Measurements from ENCODE around the gene PGM2.

GRCh38 chr4:36256220-36256837 lies 12.0 kb upstream of the ARAP2 start:
- PRO-cap = no peak

- PRO-cap = no peak
Measured at GRCh38 chr4:36332211-36332857, 50.9 kb downstream of the DTHD1 start.

- PRO-cap = no peak
Measured at GRCh38 chr4:37683052-37683432, 3.1 kb downstream of the RELL1 start.

GRCh38 chr4:37826053-37826853 lies at the start of gene PGM2:
PGM2 (plus strand) TSS chr4:37826686.
- PRO-cap = bidirectional peak, plus-strand start at chr4:37826718, minus-strand start at chr4:37826552

DNA sequence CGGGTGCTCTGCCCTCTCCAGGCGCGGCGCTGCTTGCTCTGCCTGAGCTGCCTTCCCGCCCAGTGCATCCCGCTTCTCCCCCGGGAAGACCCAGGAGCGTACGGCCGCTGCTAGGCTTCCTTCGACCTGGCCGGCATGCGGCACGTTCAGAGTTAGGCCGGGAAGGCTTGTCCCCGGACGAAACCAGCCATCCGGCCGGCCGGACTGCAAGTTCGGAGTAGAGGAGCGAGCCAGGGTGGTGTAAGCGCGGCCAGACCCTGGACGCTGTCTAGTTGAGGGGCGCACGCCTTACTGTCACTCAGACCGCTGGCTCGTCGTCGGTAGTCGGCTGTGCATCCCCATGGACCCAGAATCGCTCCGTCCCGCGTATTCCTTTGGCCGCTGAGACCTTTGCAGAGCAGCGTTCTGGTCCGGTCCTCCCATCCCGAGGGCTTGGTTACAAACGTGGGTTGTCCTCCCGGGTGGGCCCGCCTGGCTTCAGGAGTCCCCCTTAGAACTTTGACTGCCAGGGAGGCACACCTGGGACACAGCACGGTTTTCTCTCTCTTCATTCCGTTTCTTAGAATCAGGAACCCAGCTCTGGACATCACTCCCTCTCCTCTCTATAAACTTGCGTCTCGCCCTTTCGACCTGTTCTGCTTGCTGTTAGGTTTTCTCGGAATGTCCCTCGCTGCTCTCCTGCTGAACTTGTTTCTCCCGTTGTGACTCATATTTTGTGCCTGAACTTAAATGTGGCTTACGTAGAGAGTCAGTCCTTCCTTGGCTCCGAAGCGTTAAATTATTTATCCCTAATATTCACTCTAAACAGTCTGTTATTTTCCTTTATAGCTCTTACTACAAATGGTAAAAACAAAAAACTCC lies 598 bp downstream of the PGM2 start:
- PRO-cap = unidirectional peak, minus-strand start at position 662 of the sequence

- PRO-cap = bidirectional peak, plus-strand start at chr4:37889967, minus-strand start at chr4:37889895; bidirectional peak, plus-strand start at chr4:37890104, minus-strand start at chr4:37890082
Measured at GRCh38 chr4:37889595-37890398, 1.1 kb upstream of the TBC1D1 start.

- PRO-cap = no peak
Measured at GRCh38 chr4:37891250-37891527, 305 bp downstream of the TBC1D1 start.

DNA sequence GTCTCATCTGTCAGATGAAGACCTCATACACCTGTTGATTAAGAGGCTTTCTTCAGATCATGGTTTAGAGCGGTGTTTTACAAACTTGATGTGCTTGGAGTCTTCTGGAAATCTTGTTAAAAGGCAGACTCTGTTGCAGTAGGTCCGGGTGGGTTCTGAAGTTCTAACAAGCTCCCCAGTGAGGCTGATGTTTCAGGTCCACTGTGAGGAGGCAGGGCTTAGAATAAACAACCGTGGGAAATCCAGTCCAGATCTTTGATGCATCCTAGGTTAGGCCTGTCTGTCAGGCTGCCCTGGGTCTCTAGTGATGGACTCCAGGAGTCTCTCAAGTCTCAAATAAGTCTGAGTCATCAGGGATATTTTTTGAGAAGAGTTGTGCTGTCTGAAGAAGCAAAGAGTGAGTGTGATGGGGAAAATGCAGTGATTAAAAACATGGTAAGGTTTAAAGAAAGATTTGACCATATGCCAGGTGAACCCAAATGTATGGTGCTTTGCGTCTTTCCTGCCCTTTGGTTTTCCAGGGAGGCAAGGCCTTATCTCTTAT lies 100.6 kb downstream of the PTTG2 start:
- PRO-cap = no peak

- PRO-cap = no peak
Measured at GRCh38 chr4:38068922-38069640, 108.9 kb downstream of the PTTG2 start.

- PRO-cap = unidirectional peak, minus-strand start at chr4:38082778
Measured at GRCh38 chr4:38082628-38083157, 122.5 kb downstream of the PTTG2 start.

DNA sequence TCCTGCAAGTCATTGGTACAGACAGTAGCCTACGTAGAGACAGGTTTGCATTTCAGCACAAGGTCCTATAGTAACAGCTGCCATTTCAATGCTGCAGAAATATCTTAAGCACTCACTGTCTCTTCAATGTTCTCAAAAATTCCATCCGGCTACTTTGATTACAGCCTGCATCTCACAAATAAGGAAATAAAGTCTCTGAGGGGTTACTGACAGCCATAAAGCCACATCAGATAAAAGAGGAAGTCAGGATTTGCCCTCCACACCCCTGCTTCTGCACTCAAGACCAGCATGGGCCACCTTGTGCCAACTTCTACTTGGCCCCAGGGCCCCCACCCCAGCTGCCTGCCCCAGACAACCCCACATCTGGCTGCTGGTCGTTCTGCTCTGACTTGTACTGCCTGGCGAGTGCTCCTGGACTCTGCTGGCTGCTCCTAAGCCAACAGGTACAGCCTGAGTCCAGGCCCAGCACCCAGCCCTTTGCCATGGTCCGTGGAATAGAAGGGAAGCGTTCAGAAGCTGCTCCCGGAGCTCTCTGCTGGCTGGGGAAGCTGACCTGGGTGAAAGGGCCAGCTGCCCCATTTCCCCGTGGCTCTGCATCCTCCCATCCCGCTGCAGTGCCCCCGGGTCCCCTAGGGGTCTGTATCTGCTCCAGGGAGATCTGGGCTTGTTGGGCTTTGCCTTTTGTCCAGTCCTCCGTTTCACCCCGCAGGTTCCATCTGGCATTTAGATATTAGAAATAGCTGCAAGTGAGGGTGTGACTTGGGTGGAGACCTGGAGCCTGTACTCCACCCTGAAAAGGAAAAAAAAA lies 194.5 kb downstream of the PTTG2 start:
- PRO-cap = bidirectional peak, plus-strand start outside the sequence, minus-strand start at position 718 of the sequence

- PRO-cap = no peak
Measured at GRCh38 chr4:38162295-38162776, 202.1 kb downstream of the PTTG2 start.

GRCh38 chr4:38694168-38695053 lies 30.4 kb downstream of the KLF3 start:
- PRO-cap = no peak

- PRO-cap = no peak
Measured at GRCh38 chr4:38780914-38781370, 1.8 kb downstream of the TLR10 start.

DNA sequence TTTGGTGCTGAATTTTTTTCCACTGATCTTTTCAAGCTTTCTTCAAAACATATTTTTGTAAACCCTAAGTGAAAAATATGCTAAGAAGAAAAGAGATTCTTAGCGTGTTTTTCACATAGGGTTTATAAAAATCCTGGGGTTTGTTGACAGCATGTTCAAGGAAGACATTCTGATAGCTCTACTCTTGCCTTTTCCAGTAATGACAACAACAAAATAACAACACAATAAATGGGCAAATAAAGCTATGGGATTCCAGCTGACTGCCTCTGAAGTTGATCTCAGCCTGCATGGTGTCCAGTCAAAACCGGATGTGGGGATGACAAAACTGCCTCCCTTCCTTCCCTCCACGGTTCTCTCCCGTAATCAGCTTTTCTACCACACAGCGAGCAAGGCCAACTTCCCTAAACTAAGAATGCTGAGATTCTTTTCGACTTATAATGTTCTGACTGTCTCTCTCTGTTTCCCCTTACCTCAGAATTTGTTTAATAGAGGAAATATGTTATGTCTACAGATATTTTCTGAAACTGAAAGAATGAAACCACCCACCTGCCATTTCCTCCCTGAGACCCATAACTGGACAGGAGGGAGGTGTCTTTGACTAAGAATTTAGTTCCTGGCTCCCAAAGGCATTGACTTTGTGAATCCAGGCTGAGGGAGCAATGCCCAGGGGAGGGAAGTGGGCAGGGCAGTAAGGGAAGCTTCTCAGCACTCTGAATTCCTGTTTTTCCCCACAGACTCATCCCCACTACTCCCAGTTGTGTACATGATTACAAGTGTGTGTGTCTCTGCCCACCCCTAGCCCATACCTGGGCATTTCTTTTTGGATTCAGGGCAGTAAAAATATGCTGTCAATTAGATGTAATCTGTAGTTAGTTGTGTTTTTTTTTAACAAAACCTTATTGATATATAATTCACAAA lies 1.0 kb upstream of the TLR1 start:
- PRO-cap = no peak

DNA sequence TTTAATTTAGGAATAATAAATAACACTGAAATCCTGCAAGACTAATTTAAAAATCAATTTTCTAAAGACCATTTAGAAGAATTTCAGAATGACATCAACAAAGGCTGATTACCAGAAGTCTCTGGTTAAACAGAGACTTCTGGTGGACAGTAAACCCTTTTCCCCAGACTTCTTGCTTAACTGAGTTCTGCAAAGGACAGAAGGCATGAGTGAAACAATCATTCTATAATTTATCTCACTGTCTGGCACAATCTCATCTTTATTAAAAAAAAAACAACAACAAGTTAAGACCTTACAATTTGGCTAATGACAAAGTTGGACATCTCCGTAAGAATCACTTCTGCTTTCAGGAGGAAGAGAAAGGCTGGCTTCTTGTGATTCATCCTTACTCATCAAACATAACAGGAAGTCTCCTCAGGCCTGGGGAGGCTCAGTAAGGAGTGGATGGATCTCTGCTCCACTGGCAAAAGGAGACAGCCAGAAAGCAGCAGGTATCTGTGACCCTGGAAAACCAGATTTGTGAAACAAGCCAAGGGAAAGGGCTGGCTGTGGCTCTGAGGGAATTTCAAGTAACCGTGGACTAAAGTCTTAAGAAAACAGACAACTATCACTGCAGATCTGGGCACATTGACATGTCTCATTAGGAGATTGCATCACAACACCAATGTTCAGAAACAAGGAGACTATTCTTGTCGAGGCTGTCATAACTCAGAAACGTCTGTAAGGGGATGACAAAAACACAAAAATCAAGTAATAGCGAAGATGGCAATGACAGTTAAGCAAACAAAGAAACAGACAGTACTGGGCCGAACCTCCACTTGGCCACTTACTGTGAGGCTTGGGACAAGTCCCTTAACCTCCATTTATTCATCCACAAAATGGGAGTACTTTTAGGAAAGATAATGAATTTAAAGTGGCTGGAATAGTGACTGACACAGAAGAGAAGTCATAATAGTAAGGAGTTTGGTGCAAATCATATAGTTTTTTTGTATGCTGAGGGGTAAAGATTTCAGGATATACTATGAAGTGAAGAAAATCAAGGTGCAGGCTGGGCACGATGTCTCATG lies 1.1 kb upstream of the TLR6 start:
- PRO-cap = no peak

- PRO-cap = no peak
Measured at GRCh38 chr4:38949524-38949935, 81.9 kb downstream of the FAM114A1 start.

- PRO-cap = no peak
Measured at GRCh38 chr4:39043444-39044255, 11.4 kb upstream of the TMEM156 start.

DNA sequence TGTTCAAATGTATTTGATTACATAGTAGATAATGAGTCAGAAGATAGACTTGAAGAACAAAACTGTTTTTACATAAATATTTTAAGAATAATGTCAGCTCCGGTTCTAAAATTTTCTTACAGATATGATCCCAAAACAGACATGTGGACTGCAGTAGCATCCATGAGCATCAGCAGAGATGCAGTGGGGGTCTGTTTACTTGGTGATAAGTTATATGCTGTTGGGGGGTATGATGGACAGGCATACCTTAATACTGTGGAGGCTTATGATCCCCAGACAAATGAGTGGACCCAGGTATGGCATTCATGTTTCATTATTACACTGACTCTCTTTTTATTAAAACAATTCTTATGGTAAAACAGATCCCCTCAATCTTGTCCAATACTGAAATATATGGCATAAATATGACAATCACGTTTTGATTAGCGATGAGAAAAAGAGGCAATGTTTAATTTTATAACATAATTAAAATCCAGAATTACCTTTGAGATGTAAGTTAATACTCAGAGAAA lies 53.1 kb downstream of the KLHL5 start:
- PRO-cap = no peak

GRCh38 chr4:39117078-39117699 lies 55.2 kb downstream of the KLHL5 start:
- PRO-cap = no peak

Data from ileum (tissue), 1 donor.